ENCODE measurements around a stretch of chr7.

DNA sequence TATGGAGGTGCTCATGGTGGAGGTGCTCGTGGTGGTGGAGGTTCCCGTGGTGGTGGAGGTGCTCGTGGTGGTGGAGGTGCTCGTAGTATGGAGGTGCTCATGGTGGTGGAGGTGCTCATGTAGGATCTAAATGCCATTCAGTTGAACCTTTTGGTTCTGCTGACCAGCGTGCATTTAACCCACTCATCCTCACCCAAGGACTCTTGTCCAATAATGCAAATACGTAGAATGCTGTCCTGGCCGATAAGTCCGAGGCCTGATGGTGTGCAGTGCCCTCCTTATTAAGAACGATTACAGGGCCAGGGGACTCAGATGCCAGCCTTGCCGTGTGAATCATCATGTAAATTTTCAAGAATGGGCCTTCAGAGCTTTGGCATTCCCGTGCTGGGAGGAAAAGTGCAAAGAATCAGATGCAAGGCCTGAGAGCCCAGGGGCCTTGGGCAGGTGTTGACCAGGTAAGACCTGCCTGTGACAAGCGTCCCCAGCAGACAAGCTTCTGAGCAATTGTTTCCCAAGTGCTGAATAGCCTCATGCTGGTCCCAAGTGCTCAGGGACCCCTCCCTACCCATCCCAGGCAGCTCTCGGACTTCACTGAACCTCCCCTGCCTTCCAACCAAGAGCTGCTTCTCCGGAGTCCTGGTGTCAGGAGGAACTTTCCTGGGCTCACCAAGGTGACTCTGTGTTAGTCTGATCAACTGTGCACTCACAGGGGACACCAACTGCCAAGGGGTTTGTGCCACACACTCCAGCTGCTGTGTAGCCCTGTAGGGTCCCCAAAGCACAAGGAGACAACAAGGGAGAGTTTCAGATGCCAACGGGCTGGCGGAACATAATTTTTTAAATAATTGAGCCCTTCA lies 515.4 kb downstream of the PTPRN2 start:
- RRBS, result no CpG with 5 or more reads among the region's 16 CpGs

- RRBS, result no CpG with 5 or more reads among the region's 3 CpGs
Observed at GRCh38 chr7:158348533-158348732, 239.2 kb downstream of the PTPRN2 start.

DNA sequence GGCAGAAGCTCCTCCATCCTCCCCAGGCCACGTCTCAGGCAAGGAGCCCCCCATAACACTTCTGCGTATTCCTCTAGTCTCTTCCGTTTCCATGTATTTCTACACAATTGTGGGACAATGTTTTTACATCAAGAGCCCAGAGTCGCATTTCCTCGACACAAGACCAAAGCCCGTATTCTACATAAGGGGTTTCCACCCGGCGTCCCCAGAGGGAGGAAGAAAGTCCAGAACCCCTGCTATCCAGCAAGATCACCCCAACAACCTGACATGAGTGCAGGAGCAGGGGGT lies 37.7 kb upstream of the NCAPG2 start:
- RRBS, result no CpG with 5 or more reads among the region's 8 CpGs

DNA sequence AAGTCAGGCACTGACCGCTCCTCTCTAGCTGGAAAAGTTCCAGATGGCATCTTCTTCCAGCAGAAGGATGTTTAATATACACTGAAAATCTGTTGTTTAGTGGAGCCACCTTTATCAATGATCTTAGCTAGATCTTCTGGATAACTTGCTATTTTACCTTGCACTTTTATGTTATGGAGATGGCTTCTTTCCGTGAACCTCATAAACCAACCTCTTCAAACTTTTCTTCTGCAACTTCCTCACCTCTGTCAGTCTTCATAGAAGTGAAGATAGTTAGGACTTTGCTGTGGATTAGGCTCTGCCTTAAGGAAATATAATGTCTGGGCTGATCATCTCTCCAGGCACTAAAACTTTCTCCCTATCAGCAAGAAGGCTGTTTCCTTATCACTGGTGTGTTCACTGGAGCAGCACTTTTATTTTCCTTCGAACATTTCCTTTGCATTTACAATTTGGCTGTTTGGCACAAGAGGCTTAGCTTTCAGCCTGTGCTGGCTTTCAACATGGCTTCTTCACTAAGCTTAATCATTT lies 52.9 kb downstream of the ESYT2 start:
- RRBS, result no CpG with 5 or more reads among the region's 3 CpGs

- RRBS, result no CpG with 5 or more reads among the region's 8 CpGs
Observed at GRCh38 chr7:158793997-158794635, 35.2 kb downstream of the ESYT2 start.

- RRBS, result no CpG with 5 or more reads among the region's 7 CpGs
Observed at GRCh38 chr7:158812476-158813142, 16.7 kb downstream of the ESYT2 start.

DNA sequence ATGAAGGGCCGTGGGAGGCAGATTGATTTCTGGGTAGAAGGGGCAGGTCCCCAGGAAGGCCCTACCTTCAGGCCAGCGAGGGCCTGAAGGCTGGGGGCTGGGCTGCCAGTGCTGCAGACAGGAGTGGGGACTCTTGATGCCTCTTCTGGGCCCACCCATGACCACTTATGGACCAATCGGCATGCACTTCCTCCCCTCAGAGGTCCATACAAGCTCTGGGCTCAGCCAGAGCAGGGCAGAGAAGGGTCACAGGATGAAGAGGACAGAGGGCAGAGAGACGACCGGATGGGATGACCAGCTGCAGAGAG lies 120.1 kb downstream of the DYNC2I1 start:
- RRBS, result no CpG with 5 or more reads among the region's 5 CpGs

DNA sequence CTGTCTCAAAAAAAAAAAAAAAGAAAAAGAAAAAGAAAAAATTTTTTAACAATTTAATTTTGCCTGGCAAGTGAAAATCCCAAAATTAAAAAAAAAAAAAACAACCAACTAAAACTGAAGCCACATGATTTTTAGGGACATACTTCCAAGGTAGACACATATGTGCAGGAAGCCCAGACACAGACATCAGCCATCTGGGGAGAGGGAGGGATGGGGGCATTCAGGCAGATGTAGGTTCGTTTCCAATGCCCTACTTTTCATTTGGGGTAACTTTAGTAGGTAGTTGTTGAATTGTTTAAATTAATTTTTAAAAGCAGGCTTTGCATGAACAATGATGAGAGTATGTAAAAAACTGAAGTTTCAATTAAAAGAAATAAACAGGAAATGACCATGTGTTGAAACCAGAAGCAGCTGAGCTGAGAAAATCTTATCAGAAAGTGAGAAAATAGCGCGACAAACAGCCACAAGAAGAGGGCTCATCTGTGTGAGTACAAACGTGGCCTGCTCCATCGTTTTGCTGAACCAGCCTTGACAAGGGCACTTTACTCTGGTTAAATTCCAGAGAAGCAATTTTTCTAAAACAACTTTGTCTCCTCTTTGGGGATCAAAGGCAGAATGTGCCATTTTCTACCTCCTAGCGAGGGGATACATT lies 51.0 kb upstream of the VIPR2 start:
- RRBS, result no CpG with 5 or more reads among the region's 6 CpGs